Temporal lobe (tissue), 2 donors: ENCODE measurements around the genes BPIFA1, CDK5RAP1, CHMP4B and PIGU.

- RAMPAGE, long total RNA, result no peak
These were observed at the start of gene BPIFA1 for GRCh38 chr20:33235864-33236247. BPIFA1 (plus strand) TSS chr20:33235996.

GRCh38 chr20:33358125-33358740 lies 43.1 kb downstream of the CDK5RAP1 start:
- RAMPAGE, long total RNA, result no peak

GRCh38 chr20:33401060-33401831 lies at the start of gene CDK5RAP1:
CDK5RAP1 (minus strand) TSS chr20:33401519.
- RAMPAGE, long total RNA, result no peak

DNA sequence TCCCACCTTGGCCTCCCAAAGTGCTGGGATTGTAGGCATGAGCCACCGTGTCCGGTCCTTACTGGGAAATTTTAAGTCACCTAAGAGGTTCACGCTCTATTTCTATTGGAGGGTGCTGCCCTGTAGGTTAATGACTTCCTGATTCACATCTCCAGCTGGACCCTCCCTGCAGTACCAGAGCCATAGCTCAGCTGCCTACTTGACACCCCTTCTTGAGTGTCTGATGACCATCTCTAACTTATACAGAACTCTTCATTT lies 741 bp upstream of the CDK5RAP1 start:
- RAMPAGE, long total RNA, result no peak

GRCh38 chr20:33409062-33409550 lies 7.8 kb upstream of the CDK5RAP1 start:
- RAMPAGE, long total RNA, result no peak

DNA sequence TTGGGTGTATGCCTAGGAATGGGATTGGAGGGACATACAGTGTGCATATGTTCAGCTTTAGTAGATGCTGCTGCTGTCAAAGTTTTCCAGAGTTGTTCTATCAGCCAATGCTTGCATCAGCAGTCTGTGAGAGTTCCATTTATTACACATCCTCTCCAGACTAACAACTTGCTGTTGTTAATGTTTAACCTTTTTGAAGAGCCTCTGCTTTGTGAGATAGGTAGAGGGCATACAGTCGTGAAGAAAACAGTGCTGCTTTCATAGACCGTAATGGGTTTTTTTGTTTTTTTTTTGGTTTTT lies 23.1 kb downstream of the CBFA2T2 start:
- RAMPAGE, long total RNA, result no peak

DNA sequence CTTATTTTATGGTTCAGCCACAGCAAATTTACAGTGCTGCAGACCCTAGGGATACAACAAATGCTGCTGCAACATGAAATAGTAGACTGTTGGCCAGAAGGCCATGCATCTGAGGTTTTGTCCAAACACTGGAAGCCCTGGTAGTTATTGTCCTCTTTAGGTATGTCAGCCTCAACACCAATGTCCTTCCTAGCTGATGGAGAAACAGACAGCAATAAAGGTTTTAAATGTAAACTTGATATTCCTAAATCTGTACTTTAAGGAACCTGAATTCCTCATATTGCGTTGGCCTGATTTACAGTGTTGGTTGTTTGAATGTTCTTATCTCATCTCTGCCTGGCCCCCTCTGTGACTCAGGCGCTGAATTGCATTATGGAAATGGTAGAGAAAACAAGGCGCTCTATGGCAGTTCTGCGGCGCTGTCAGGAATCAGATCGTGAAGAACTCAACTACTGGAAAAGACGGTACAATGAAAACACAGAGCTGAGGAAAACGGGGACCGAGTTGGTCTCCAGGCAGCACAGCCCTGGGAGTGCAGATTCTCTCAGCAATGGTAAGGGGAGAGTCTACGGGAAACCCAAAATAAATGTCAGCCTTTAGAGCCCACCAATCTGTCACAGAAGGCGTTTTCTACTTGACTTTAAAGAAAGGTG lies 32.6 kb upstream of the C20orf144 start:
- RAMPAGE, long total RNA, result no peak

GRCh38 chr20:33702967-33703341 lies 16.8 kb upstream of the E2F1 start:
- RAMPAGE, long total RNA, result no peak

GRCh38 chr20:33810770-33811798 lies at the start of gene CHMP4B:
CHMP4B (plus strand) TSS chr20:33811348.
- RAMPAGE, long total RNA, result no peak

DNA sequence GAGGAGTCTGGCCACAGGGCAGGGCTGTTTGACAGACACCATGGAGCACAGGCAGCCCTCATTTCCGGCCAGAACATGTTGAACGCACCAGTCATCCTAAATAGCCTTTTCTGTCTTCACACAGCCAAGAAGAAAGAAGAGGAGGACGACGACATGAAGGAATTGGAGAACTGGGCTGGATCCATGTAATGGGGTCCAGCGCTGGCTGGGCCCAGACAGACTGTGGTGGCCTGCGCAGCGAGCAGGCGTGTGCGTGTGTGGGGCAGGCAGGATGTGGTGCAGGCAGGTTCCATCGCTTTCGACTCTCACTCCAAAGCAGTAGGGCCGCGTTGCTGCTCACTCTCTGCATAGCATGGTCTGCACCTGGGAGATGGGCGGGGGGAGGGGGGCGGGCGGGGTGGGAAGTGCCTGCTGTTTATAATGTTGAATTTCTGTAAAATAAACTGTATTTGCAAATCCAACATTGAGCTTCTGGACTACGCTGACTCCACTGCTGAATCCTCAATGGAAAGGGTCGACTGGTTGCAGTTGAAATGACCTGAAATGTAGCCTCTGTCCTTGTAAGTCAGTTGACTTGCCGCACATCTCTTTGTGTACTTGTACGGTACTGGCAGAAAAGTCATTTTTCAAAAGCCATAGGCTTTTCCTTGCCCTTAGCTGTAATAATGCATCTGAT lies 42.4 kb downstream of the CHMP4B start:
- RAMPAGE, long total RNA, result no peak

DNA sequence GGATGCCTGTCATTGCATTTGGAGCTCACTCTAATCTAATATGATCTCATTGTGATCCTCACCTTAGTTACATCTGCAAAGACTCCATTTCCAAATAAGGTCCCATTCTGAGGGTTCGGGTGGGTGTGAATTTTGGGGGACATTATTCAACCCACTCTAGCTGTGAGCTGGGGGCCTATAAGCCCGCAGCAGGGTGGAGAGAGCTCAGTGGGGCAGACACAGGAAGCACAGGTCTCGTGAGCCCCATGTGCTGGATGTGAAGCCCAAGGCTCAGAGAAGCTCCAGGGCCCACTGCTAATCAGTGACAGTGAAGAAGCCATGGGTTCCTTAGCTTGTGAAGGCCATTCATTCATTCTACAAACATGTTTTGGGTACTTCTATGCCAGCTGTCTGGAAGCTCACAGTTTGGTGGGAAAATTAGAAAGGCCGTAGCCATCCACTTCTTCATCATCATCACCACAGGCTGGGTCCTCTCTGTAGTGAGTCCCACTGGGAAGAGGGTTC lies 47.5 kb downstream of the CHMP4B start:
- RAMPAGE, long total RNA, result no peak

- RAMPAGE, long total RNA, result no peak
These were observed 46.5 kb downstream of the RALY start for GRCh38 chr20:34040128-34040614.

GRCh38 chr20:34215757-34216550 lies 25.3 kb upstream of the ASIP start:
- RAMPAGE, long total RNA, result no peak

- RAMPAGE, long total RNA, result no peak
These were observed 25.1 kb upstream of the ITCH start for GRCh38 chr20:34337978-34338418.

DNA sequence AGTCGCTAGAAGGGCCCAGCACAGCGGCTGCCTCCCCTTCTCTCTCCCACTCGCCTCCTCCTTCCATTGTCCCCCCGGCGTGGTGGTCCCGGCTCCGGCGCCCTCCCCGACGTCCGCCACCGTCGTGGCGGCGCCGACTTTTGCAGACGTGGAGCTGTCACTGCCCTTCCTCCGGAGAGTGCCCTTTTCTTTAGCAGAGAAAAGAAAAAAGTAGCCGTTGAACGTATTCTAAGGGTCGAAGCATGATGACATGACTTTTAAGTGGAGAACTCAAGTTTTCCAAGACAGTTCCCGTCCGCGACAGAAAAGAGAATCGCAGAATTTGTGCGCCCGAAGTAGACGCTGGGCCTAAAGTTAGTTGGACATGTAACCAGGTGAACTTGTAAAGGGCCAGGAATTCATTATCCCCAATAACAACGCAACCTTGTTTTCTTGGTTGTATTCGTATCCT lies 774 bp downstream of the ITCH start:
- RAMPAGE, long total RNA, result no peak

- RAMPAGE, long total RNA, result no peak
These were observed 70.4 kb downstream of the ITCH start for GRCh38 chr20:34433466-34433851.

GRCh38 chr20:34549336-34549996 lies 9.1 kb upstream of the MAP1LC3A start:
- RAMPAGE, long total RNA, result no peak

DNA sequence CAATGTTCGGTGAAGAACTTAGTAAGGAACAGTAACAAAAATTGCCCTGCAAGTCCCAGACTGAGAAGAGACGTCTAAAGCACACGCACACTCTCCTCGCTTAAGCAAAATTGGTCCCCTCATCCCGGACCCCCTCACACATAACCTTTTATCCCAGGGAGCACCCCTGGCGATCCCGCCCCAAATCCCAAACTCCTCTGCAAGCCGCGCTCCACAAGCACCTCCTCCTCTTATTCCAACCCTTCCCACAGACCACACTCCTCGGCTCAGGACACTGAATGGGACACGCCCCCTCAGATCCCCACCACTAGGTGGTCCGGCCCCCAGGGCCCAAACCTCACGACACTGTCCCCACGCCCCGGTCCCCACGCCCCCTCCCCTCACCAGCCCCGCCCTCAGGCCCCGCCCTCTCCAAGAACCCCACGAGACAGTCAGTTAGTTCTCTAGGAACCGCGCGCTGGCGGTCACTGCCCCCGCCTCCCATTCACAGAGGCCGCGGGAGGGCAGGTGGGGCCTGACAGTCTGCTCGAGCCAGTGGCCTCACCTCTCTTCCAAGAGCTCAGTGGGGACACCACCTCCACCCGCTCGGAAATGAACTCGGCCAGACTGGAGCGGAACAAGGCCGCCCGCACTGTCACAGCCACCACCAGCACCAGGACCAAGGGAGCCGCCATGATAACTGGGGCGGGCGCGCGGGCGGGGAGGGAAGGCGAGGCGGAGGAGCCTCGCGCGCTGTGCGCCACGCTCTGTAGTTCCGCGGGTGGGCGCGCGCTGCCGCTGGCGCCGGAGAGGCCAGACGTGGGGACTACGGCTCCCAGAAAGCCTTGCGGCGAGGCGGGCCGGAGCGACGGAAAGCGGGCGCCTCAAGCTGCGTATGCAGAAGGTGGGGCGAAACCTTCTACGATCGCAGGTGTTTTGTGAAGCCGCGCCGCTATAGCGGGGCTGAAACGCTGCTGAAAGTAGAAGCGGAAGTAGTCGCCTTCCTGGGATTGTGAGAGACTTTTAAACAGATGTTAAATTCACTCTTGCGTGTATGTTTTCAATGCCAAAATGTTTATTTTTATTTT lies at the start of gene PIGU:
TSS of gene PIGU (minus strand) at position 681 of the 1,067 bp plus-strand sequence.
- RAMPAGE, long total RNA, result no peak

DNA sequence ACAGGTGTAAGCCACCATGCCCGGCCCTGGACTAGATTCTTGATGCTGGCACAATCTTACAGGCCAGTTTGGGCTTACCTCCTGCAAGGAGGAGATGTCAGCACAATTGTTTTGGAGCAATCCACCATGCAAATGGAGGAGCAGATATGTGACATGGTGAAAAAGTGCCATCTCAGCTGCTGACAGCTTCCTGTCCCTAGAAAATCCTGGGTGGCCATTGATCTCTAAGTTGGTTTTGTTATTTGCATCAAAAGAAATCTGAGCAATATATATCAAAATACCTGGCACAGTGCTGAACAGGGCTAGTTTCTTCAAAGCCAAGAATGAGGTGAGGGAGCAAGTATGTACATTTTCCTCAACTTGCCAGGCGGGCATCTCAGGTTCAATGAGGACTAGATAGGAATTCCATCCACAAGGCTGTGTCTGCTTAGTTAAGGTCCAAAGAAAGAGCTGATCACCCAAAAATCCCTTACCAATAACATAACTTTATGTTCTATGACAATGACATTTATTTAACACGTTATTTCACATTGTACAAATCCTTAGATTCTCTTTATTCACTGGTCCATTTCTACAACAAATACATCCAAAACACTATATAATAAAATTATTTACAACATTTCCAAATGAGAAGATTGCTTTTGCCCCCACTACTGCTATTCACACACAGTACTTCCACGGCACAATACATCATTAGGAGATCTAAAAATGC lies 10.3 kb downstream of the TP53INP2 start:
- RAMPAGE, long total RNA, result no peak

- RAMPAGE, long total RNA, result no peak
These were observed 11.0 kb downstream of the GGT7 start for GRCh38 chr20:34861631-34862105.